ENCODE measurements around the gene OR1L6.

DNA sequence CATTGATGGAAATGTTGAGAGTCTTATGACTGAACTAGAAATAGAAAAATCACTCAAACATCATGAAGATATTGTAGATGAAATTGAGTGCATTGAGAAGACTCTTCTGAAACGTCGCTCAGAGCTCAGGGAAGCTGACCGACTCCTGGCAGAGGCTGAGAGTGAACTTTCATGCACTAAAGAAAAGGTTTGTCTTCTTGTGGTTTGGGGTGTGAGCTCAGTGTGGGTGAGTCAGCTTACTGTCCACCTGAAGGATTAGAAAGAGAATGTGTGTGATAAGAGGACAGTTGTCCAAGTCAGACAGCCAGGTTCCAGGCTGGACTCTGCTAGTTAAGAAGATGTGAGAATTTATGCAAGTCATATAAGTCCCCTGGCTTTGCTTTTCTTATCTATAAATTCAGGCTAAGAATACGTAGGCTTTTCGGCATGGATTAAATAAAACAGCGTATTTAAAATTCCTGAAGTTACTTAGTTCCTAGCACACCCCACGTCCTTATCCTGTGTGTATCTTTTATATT, 46.9 kb downstream of the RAB14 start:
- PRO-cap, result no peak

DNA sequence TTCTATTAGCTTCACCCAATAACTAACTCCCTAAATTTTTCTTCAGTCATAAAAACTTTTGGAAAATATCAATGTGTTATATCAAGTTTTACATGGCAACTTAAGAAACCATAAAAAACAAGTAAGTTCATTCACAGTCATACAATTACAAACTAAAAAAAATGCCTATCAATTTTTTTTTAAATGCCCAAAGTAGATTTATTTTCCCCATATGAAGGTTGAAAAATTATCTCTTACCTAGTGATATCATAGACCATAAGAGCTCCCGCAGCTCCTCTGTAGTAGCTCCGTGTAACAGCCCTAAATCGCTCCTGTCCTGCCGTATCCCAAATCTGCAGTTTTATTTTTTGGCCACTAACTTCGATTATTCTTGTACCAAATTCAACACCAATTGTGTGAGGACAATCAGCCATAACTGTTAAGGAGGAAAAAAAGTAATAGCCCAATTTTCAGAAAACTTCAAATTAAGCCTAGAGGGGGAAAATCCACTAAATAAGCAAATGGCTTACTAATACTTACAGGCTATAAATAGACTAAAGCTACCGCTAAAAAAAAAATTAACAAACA, 11.3 kb downstream of the RAB14 start:
- PRO-cap, result no peak

- PRO-cap, result no peak
These were observed 22.0 kb downstream of the GSN start for GRCh38 chr9:121289987-121290398.

DNA sequence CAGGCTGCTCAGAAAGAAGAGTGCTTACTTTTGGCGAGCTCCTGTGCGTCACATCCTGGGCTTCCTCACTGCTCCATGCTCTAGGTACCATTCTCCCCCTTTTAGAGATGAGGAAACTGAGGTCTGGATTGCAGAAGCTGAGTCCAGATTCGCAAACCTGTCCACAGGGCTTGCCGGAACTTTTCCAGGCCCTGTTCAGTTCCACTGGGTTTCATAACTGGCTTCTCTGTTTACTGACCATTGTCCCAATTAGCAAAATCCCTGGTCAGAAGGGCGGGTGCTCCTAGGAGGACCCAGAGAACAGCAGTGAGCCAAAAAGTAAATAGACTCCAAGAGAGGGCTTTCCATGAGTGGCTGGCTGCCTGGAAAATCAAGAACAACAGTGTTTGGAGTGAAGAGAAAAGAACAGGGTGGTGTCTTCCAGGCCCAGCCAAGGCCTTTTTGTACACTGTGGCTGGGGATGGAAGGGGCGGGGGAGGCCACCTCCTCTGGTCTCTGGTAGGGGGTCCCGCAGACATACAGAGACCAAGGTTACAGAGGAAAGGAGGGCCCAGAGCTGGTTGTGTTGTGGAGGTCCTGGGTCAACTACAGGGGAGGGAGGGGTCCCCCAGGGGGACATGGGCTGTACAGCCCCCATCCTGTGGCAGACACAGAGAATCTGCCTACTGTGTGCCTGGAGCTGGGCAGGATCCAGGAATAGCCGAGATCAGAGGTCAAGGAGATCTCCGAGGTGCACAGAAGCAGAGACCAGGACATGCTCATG, 27.3 kb downstream of the GSN start:
- PRO-cap, result no peak

DNA sequence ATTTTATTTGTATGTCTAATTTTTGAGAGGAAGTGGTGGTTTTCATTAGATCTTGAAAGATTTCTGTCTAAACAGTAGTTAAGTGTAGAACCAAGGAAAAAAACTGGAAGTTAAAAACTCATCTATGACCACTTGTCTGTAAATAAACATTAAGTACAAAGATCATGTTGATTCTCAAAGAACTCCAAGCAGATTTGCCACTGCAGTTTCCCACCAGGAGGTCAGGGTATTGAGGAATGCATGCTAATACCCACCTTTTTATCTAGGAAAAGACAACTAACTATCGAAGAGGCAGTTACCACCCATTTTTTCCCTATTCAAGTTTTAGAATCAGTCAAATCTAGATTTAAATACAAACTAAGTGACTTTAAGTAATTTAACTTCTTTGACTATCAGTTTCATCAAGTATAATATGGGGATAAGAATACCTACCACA, 1.9 kb downstream of the STOM start:
- PRO-cap, result no peak

DNA sequence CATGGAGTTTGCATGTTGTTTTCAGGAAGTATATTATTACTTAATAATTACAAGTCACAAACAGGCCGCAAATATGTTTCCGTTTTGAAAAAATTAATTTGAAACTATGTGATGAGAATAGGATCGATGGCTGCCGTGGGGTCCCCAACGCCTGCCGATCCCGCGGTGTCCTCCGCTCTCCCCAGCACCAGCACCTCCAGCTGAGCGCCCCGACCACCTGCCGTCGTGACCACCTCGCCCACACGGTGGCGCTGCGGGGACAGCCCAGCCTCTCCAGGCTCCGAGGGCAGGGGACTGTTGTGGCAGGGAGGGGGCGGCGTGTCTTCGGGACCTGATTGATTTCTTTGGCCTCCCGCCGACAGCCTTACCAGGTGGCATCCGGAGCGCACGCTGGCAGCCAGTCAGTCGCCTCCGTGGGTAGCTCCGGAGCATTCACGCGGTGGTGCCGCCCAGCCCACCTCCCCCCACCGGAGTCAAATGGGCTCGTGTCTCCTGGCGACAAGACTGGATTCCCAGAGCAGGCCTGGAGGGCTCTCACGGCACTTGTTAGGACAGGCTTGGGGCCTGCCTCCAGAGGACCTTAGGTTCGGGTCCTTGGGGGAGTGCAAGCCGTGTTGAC, 50.9 kb upstream of the GGTA1 start:
- PRO-cap, result no peak

- PRO-cap, result no peak
These were observed 112.0 kb downstream of the DAB2IP start for GRCh38 chr9:121763465-121763893.

GRCh38 chr9:121895763-121896337, 197.3 kb downstream of the TTLL11 start:
- PRO-cap, result no peak

GRCh38 chr9:121972525-121973331, 120.4 kb downstream of the TTLL11 start:
- PRO-cap, result no peak

DNA sequence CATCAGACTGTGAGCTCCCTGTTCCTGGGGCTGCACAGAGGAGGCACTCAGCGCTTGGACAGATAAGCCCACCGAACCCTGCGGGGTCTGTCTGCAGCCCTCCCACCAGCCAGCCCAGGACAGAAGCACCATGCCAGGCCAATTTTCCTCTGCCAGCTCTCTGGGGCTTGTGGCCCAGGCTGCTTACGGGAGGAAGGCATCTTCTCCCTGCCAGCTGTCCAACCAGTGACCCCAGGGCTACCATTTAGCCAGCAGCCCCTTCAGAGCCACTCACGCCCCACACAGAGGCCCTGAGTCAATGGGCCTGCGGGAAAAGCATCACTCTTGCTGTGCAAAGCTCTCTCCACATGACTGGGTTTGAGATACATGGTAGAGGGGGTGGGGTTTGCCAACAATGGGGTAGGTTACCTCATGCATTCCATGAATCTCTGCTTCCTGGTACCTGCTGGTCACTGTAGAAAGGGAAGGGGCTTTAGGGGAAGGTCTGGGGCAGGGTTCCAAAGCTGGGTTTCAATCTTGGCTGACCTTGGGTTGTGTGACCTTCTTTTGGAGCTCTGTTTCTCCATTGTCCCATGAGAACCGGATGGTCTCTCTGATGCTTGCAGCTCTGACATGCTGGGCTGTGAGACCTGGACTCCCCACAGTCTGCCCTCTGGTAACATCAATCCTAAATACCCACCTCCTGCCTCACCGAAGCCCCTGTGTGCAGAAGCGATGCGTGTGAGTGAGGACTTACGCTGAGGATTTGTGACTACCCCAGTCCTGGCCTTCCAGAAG, 22.9 kb upstream of the TTLL11 start:
- PRO-cap, result unidirectional peak, minus-strand start at position 300 of the sequence

DNA sequence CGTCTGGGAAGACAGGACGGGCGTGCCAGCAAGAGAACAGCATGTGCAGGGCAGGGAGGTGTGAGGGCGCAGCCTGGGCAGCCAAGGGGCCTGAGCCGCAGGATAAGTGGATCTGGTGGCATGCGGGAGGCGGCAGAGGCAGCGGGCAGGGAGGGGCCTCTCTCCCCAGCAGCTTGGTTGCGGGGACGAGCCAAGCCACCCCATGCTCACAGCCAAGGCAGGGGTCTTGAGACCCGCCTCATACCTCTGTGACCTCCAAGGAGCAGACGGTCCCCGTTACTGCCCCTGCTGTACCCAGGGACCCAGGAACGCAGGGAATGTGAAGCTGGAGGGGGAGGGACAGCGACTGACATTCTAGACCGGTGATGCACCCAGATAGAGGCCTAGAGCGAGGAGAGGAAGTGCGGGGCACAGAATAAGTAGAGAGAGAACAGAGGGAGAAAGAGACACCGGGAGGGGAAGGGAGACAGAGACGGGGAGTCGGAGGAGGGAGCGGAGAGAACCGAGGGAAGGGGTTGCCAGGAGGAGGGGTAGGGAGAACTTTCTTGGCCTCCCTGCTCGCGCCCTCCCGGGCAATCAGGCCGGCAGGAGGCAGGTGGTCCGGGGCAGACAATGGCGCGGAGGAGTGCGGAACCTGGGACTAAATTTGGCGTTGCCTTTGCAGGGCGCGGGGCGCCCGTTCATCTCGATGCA, 33.1 kb upstream of the TTLL11 start:
- PRO-cap, result bidirectional peak, plus-strand start at position 378 of the sequence, minus-strand start at position 281 of the sequence

- PRO-cap, result no peak
These were observed 4.4 kb downstream of the PTGS1 start for GRCh38 chr9:122374972-122375917.

DNA sequence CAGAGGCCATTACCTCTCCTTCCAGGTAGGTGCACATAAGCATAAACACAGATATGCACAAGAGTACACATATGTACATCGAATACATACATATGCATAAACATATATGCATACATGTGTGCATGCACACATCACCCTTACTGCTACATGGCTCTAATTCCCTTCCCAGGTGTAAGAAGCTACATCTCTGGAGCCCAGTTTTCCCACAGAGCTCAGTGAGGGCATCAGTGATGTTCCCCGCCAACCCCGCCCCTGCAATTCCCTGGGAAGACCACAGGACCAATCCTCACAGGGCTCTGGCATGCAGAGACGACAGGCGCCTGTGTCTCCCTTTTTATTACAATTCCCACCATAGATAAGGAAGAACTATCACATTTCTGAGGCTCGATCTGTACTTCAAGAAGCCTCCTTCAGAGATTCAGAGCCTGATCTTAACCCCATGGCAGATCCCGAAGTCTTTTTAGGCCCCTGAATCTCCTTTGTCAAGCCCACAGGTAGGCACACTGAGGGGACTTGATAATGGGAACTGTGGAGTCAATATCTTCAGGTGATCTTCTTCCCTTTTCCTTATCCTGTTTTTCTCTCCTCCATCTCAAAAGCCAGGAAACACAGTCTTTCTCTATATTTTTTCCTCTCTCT, at the start of gene OR1L6:
Gene OR1L6, plus strand, starts transcription at position 424 of the 639 bp plus-strand sequence.
- PRO-cap, result no peak

DNA sequence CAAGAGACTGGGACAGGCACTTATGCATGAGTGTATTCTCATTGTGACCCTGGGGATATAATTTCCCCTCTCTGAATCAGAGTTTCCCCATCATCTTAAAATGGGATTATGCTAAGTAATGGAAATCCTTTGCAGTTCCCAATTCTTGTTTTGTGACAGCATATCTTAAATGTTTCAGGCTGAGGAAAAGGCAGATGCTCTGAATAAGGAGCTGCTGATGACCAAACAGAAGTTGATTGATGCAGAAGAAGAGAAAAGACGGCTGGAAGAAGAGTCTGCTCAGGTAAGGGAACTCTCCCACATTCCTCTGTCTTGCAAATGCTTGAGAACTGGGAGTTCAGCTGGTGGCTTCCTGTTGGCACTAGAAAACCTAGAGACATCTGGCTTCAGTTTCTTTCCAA, 64.1 kb downstream of the GPR21 start:
- PRO-cap, result no peak

GRCh38 chr9:123106497-123107532, 73.3 kb downstream of the GPR21 start:
- PRO-cap, result no peak

DNA sequence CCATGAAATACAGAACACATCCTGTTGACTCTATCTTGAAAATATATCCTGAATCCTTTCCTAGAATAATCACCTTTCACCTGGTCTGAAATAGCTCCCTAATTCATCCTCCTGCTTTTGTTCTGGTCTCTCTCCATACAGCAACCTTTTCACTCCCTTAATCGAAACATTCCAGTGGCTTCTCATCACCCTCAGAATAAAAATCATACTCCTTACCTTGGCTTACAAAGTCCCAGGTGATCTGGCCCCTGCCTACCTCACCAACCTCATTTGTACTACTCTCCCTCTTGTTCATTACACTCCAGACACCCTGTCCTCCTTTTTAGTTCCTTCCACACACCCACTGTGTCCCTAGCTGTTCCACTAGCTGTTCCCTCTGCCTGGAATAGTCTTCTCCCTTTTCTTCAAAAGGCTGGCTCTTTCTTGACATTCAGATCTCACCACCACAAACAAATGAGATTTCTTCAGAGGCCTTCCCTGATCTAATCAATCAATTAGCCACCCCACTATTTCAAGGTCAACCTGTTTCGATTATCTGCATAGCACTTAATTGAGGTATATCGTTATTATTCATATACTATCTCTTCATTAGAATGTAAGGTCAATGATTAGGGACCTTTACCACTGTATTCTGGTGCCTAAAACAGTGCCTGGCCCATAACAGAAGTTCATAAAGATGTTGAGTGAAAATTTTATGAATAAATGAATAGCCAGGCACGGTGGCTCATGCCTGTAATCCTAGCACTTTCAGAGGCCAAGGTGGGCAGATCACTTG, 26.5 kb downstream of the STRBP start:
- PRO-cap, result no peak

- PRO-cap, result no peak
These were observed 8.2 kb downstream of the CRB2 start for GRCh38 chr9:123364335-123364516.

- PRO-cap, result no peak
These were observed 105.1 kb downstream of the CRB2 start for GRCh38 chr9:123461021-123461483.

DNA sequence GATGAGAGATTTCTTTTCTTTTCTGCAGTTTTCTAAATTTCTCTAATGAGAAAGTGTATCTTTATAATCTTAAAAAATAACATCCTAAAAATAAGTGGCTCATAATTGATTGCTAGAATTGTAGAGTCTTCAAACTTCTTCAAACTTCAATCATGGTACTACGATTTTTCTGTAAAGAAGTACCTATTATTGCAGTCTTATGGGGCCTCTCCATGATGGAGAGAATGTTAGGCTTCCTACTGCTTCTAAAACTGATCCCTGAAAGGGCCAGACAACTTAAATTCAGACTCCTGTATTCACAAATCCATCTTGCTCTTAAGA, 181.7 kb downstream of the DENND1A start:
- PRO-cap, result no peak

DNA sequence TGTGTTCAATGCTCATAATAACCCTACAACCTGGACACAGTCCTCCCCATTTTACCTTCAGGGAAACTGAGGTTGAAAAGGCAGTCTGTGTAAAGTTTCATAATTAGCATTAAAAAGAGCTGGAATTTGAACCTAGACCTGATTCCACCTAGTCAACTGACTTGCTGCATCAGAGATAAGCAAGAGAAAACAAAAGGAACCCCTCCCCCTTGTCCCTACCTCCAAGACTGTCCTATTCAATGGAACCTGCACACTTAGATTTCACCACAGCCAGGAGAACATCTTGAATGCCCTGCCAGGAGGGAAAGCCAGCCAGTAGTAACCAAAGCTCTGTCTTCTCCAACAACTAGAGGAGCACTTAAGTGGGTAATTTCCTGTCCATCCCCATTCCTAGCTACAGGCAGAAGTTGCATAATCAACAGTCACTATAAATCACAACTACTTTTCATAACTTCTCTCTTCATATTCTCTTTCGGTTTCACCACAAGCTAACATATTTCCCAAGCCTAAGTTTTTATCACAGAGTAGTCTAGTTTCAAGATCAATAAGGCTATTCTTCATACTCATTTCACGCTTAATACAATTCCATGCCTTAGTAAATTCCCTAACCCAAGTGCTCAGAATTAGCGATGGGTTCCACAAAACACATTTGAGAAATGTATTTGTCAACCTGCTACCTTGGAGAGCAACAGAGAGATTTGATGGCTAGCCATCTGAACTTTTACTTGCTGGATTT, 2.2 kb downstream of the DENND1A start:
- PRO-cap, result no peak